Spleen (tissue), 7 donors: ENCODE measurements around the gene TYSND1.

- PRO-cap, 4 experiments, result peak in 3 of 4 experiments; most common plus-strand start chr10:69089170 (in 2); most common minus-strand start chr10:69089063 (in 2)
- RAMPAGE, long total RNA, 4 experiments, result no peak in any of the 4 experiments
These were observed 933 bp downstream of the SRGN start for GRCh38 chr10:69088768-69089303.

DNA sequence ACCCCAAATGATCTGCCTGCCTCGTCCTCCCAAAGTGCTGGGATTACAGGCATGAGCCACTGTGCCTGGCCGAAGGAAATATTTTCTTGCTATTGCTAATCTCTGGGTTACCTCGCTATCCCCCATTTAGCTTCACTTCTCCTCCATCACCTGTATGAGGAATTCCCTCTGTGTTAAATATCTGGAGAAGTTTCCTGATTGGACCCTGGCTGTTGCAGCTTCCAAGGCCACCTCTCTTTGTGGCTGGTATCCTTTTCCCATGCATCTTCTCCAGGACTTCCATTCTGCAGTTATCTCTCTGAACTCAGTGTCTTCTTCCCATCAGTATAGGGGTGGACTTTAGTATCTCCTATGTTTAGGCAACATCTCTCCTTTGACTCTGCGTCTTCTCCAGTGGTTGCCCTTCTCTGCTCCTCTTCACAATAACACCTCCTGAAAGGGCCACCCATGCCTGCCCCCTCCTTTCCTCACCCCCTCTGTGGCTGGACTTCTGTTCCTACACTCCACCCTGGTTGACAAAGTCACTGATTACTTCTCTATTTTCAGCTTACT lies 13.4 kb downstream of the SRGN start:
- PRO-cap, 4 experiments, result no peak in any of the 4 experiments
- RAMPAGE, long total RNA, 4 experiments, result no peak in any of the 4 experiments

- PRO-cap, 4 experiments, result peak in 4 of 4 experiments; most common minus-strand start chr10:69179912 (in 2)
- RAMPAGE, long total RNA, 4 experiments, result no peak in any of the 4 experiments
These were observed 645 bp upstream of the SUPV3L1 start for GRCh38 chr10:69179077-69180101.

- PRO-cap, 4 experiments, result peak in 2 of 4 experiments; most common plus-strand start chr10:69225491 (in 1); most common minus-strand start chr10:69225373 (in 1)
- RAMPAGE, long total RNA, 4 experiments, result no peak in any of the 4 experiments
These were observed 5.1 kb downstream of the HKDC1 start for GRCh38 chr10:69225078-69225786.

DNA sequence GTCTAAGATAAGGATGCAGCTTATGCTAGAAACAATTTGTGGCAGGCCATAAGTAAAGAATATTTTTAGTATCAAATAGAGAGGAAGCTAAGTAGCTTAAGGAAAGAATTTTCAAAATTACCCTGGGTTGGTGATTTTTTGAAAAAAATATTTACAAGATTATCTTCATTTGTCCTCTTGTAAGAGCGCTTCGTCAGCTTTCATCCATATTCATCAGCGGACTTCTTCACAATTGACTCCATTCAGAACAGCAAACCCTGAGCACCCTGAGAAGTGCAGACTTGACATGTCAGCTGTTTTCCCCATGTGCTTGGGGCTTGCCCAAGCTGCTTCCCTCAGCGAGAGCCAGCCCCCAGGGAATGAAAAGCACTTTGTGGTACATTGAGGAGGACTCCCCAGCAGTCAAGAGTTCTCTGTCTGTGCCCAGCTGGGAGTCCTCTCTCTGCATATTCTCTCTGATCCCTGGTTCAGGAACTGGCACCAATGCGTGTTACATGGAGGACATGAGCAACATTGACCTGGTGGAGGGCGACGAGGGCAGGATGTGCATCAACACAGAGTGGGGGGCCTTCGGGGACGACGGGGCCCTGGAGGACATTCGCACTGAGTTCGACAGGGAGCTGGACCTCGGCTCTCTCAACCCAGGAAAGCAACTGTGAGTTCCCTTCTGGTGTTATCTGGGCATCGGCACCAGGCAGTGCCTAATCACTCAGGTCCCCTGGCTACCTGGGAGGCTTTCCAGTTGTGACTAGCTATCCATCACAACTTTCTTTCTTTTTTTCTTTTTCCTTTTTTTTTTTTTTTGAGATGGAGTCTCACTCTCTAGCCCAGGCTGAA lies 22.8 kb downstream of the HKDC1 start:
- PRO-cap, 4 experiments, result no peak in any of the 4 experiments
- RAMPAGE, long total RNA, 4 experiments, result no peak in any of the 4 experiments

DNA sequence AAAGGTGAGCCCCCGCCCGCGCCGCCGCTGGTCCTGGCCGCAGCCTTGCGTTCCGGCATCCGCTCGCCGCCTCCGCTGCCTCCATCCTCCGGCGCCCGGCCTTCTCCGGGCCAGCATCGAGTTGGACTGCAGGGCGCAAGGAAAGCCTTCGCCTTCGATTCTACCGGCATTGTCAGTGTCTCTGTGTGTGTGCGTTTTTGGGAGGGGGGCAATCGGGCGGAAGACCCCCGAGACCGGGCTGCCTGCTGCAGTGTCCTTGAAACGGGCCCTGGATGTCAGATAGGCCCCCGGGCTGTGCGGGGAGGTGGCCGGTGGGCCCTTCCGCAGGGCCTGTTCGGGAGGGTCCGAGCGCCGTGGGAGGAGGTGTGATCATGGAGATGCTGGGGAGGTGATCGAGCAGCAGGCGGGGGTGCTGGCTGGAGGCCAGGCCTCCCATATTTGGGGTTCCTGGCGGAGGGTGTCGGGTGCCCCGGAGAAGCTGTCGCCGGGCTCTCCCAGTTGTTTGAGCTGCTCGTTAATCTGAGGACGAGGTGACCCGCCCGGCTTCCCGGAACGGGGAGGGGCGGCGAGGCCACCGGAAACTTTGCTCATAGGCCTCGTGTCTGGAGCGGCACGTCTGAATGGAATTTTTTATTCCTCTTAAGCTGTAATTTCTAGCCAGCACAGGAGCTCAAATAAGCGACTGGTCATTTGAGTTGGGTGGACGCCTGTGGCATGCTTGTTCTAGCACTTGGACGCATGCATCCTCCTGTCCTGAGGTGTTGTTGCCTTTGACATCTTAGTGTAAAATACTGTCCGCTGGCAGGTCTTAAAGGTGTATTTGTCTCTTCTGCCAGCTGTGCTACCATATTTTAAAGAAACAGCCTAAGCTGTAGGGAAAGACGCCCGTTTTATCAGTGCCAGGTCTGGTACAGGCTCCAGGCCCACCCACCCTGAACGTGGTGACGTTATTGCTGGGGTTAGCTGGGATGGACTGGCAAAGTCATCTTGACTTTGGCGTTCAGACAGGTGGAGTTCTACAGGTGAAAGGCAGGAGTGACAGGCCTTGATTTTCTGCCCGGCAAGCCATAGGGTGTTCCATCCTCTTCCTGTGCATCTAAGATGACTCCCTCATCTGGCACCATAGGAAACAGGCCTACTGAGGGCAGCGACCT lies 737 bp downstream of the HK1 start:
- PRO-cap, 4 experiments, result peak in 4 of 4 experiments; most common plus-strand start position 689 of the sequence (in 1); most common minus-strand start position 504 of the sequence (in 4)
- RAMPAGE, long total RNA, 4 experiments, result start-site peak on the minus strand in 1 of 4 experiments, centred at position 519 of the sequence, 5 reads per replicate

DNA sequence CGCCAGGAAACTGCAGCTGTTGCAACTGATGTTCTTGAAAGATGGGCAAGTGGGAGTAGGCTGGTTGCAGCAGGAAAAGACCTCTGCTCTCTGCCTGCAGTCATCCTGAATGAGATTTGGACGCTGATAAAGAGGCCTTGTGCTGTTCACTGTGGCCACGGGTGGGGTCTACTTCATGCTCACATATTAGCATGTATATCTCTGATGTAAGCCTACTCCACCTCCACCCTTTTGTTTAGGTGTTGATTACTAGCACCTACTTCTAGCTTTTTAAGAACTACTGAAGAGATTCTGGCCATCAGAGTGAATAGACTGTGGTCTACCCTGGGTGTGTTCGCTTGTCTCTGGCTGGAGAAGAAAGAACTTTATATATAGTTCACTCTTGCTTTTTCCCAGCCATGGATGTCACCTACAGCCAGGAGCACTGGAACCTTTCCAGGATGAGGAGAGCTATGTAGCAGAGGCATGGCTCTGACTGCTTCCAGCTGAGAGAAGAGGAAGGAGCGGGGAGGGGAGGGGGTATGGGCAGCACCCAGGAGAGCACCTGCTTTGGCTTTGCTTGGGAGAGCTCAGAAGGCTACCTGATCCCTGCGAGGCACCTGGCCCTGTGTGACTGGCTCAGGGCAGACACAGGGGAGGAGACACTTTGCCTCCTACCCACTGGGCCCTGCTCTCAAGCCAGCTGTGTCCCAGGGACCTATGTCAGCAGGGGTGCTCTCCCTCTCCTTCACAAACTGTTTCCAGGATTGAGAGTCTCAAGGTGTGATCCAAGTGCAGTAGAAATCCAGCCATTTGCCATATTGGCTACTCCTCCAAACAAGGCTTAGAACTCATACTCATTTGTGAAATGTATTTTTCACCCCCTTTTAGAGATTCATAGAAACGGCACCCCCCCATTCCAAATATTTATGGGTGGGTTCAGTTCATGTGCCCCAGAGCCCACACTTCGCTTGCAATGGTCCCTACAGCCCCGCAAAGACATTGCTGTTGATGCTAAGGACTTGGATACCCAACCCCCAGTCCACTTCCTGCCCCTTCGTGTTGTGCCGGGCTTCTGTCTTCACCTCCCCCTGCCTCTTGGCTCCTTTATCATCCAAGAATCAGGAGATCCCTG lies 26.8 kb downstream of the HK1 start:
- PRO-cap, 4 experiments, result no peak in any of the 4 experiments
- RAMPAGE, long total RNA, 4 experiments, result no peak in any of the 4 experiments

DNA sequence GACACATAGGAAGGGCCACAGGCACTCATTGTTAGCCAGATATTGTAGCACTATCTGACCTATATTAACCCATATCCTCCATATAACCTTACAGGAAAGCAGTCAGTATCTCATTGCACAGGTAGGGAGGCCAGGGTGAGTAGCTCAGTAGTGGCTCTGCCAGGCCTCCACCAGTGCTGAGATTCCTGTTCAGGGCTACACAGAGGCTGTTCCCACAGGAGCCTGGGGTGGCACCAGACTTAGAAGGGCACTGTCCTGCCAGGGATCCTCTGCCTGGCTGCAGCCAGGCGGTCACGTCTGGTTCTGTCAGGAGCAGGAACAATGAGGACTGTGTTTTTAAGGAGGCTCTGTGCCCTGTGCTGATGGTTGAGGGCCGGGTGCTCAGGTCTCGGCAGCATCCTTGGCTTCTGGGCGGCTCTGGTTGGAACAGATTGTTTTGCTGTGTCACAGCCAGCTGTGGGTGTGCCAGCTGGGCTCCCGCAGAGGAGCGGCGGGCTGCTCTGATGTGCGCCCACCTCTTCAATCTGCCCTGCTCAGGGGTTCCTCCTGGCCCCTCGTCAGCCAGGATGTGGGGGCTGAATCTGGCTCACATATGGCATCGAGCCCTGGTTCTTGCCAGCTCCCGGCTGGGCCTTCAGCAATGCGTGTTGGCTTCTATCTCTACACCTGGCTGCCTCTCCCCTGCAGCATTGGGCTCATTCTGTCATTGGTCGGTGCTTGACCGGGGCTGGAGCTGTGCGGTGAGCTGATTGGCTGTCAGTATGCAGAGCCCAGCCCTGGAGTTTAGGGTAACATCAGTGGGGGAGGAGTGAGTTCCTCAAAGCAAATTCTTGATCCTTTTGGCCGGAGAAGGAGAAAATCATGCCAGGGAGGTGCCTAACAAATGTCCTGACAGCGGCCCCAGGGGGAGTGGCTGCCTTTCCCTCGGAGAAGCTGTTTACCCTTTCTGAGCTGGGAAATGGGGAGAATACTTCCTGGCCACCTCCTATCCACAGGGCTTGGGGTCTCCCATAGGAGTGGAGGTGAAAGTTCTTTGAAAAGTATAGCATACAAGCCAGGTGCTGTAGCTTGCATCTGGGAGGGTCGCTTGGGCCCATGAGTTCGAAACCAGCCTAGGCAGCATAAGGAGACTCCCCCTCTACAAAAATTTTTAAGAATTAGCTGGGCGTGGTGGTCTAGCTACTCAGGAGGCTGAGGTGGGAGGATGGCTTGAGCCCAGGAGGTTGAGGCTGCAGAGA lies 41.1 kb downstream of the TACR2 start:
- PRO-cap, 4 experiments, result no peak in any of the 4 experiments
- RAMPAGE, long total RNA, 4 experiments, result no peak in any of the 4 experiments

DNA sequence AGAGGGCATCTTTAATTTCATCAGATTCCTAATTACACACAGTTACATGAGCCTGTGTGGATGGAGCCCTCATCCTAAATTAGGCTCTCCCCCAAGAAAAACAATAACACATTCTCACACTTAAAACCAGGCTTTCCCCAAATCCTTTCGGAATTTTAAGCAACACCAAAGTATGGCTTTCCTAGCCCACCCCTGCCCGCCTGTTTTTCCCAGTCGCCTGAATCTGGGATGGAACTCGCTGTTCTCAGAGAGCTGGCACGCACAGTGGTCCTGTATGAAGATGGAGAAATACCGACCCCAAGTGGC lies 3.6 kb downstream of the TACR2 start:
- PRO-cap, 4 experiments, result no peak in any of the 4 experiments
- RAMPAGE, long total RNA, 4 experiments, result no peak in any of the 4 experiments

DNA sequence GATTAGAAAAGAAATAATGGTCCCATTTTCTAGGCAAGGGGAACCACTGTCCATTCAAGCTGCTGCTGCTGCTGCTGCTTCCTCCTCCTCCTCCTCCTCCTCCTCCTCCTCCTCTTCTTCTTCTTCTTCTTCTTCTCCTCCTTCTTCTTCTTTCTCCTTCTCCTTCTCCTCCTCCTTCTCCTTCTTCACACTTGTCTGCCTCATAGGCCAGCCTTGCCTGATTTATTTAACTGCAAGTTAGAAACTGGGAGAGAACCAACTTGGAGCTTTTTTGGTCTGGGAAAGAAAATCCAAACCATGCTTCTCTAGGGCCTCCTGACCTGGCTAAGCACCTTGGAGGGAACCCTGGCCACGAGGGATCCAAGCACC lies 2.5 kb upstream of the NEUROG3 start:
- PRO-cap, 4 experiments, result peak in 2 of 4 experiments; most common minus-strand start position 105 of the sequence (in 2)
- RAMPAGE, long total RNA, 4 experiments, result no peak in any of the 4 experiments

GRCh38 chr10:69802277-69803091 lies 778 bp downstream of the COL13A1 start:
- PRO-cap, 4 experiments, result peak in 1 of 4 experiments; most common plus-strand start chr10:69802608 (in 1); most common minus-strand start chr10:69802707 (in 1)
- RAMPAGE, long total RNA, 4 experiments, result no peak in any of the 4 experiments

DNA sequence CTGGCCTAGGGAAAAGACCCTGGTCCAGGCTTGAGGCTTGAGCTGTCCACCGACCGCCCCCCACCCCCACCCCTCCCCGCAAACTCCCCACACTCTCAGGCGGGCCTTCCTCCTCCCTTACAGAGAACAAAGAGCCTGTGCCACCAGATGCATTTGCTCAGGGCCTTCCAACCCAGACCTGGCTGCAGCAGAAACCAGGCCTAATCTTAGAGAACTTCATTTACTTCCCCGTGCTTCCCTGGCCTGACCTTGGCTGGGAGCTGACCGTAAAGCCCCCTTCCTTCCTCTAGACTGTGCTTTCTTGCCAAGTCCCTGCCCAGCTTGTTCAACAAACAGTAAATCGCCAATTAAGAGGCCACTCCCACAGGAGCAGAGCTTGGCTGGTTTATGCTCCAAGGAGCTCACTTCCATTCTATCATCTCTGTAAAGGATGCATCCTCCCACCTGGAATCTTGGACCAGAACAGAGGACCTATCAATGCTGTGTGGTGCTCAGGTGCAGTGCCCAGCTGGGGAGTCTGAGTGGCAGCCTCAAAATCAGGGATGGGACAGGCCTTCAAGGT lies 110.9 kb downstream of the COL13A1 start:
- PRO-cap, 4 experiments, result no peak in any of the 4 experiments
- RAMPAGE, long total RNA, 4 experiments, result no peak in any of the 4 experiments

DNA sequence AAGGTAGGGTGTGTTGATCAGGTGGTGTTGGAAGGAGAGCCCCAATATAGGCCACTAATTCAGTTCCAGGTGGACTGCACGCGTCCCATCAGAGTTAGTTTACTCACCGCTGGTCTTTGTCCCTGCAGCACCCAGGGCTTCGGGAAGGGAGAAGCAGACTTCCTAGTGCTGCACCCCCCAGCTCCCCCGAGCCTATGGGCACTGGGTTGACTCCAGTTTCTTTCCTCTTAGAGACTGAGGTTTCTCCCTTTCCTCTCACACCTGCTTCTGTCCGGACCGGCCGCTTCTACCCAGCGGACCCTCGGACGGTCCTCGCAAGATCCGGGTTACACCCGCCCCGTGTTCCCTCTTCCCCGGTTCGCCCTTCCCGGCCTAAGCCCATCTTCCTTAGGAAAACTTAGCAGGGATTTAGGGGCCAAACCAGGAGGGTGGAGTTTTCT lies 540 bp downstream of the AIFM2 start:
- PRO-cap, 4 experiments, result no peak in any of the 4 experiments
- RAMPAGE, long total RNA, 4 experiments, result no peak in any of the 4 experiments

DNA sequence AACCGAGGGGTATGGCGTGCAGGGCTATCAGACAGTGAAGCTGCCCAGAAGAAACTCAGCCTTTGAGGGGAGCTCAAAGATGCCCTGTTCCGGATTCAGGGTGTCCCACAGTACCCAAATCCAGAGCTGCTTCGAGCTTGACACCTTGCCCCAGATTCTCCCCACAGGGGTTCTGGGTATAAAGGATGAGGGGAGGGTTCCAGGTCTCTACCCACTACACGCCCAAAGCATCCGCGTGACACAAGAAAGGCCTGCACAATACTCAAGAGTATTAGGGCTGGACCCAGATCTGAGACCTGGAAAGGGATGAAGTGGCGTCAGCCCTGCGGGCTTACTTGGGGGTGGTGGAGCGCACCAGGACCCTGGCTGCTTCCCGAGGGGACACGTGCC lies 1.4 kb downstream of the TYSND1 start:
- PRO-cap, 4 experiments, result no peak in any of the 4 experiments
- RAMPAGE, long total RNA, 4 experiments, result no peak in any of the 4 experiments

DNA sequence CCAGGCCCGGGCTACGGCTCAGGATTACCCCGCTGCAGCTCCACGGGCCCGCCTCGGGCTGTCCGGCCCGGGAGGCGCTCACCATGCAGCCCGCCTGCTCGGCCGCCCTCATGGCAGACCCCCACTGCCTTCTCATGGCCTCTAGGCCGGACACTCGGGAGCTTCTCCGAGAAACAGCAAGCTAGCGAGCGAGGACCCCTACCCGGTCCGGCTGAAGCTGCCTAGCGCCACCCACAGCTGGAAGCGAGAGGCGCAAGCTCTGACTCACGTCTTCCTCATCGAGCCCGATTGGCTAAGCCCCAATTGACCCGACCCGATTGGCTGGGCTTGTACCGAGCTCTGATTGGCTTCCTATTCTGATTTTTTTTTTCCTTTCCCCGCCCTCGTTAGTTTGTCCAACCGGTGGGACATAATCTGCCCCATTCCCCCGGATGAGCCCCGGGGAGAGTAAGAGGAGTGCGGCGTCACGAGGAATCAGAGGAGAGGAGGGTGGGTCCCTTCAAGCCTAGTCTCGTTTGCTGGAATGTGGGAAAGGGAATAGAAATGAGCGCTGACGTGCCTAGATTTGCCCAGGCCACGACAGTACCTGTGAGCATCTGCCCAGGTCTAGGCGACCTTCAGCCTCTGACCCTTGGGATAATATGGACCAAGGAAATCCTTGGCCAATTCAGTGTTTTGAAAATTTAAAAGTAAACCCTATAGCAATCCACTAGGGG lies at the start of gene TYSND1:
TSS of gene TYSND1 (minus strand) at position 250 of the 716 bp plus-strand sequence.
- PRO-cap, 4 experiments, result peak in 4 of 4 experiments; most common plus-strand start position 422 of the sequence (in 4); most common minus-strand start position 165 of the sequence (in 2)
- RAMPAGE, long total RNA, 4 experiments, result no peak in any of the 4 experiments

- PRO-cap, 4 experiments, result no peak in any of the 4 experiments
- RAMPAGE, long total RNA, 4 experiments, result no peak in any of the 4 experiments
These were observed 24.2 kb downstream of the PPA1 start for GRCh38 chr10:70209022-70209497.

- PRO-cap, 4 experiments, result no peak in any of the 4 experiments
- RAMPAGE, long total RNA, 4 experiments, result no peak in any of the 4 experiments
These were observed 20.9 kb upstream of the PPA1 start for GRCh38 chr10:70254061-70254660.

GRCh38 chr10:70323051-70323572 lies 39.3 kb upstream of the NPFFR1 start:
- PRO-cap, 4 experiments, result no peak in any of the 4 experiments
- RAMPAGE, long total RNA, 4 experiments, result no peak in any of the 4 experiments

DNA sequence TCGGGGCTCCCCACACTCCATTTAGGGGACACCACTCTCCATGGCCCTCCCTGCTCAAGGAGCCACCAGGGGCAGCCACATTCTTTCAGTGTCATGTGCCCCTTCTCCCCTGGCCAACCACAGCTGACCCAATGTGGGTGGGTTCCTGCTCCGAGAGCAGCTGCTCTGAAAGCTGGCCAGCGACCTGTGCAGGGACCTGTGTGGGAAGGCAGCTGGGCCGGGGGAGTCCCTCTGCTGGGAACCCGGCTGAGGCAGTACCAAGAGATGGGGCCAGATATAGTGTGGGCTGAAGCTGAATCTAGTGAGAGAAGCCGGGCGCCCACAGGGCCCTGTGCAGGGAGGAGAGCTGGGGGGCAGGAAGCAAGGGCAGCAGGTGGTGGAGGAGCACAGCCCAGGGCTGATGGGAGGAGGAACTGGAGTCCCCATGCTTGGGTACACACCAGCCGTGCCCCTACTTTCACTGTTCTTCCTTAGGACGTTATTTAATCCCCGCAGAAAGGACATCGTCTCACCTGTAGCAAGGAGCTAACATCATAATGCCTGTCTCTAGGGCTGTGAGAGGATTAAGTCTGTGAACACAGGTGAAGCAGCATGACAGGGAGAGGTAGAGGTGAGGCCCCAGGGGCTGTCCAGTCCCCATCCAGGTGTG lies 40.7 kb upstream of the NPFFR1 start:
- PRO-cap, 4 experiments, result no peak in any of the 4 experiments
- RAMPAGE, long total RNA, 4 experiments, result no peak in any of the 4 experiments

GRCh38 chr10:70381391-70381810 lies 1.0 kb downstream of the LRRC20 start:
- PRO-cap, 4 experiments, result no peak in any of the 4 experiments
- RAMPAGE, long total RNA, 4 experiments, result no peak in any of the 4 experiments